Camera-type eye (tissue), 1 donor: ENCODE results near the gene SALL3.

- RAMPAGE, long total RNA, result no peak
Measured at GRCh38 chr18:77084637-77085050, 47.9 kb downstream of the MBP start.

DNA sequence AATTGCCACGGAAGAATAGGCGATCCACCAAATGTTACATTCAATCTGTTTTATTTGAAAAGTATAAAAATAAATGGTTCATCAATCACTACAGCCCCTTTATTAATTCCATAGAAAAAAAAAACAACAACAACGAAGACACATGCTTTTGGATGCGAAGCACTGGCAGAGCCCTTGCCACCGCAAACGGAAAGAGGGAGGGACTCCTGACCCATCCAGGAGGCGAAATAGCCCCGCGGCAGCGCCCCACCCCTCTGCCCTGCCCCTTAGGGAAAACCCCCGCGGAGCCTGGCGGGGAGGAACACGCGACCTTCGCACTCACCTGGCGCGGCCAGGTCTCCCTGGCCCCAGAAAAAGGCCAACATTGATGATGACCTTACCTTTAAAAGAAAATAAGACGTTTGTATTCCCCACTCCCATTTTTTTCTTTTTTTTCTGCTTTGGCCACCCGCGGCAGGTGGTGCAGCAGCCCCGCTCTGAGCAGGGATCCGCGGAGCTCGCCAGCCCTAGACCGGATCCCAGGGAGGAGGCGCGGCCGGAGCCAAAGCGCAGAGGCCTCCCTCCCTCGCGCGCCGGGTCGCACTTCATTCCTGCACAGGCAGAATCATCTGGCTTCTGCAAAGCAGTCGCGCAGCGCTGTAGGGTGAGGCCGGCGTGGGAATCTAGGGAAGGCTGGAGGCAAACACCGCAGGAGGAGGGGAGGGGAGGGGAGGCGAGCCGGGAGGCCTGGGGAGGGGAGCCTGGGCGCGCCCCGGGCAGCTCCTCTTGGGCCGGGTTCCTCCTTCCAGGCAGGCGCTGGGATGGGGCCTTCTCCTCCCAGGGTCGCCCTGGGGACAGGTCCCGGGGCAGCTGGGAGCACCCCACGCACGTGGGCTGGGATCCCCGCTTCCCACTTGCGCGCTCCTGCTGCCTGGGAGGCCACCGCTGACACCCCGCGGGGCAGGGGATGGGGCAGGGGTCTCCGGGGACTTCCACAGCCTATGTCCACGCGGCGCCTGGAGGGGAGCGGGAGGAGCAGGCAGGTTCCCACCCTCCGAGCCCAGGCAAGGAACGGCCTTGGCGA is 45.3 kb downstream of the MBP start:
- RAMPAGE, long total RNA, result no peak

- RAMPAGE, long total RNA, result no peak
Measured at GRCh38 chr18:77088029-77088530, 44.5 kb downstream of the MBP start.

DNA sequence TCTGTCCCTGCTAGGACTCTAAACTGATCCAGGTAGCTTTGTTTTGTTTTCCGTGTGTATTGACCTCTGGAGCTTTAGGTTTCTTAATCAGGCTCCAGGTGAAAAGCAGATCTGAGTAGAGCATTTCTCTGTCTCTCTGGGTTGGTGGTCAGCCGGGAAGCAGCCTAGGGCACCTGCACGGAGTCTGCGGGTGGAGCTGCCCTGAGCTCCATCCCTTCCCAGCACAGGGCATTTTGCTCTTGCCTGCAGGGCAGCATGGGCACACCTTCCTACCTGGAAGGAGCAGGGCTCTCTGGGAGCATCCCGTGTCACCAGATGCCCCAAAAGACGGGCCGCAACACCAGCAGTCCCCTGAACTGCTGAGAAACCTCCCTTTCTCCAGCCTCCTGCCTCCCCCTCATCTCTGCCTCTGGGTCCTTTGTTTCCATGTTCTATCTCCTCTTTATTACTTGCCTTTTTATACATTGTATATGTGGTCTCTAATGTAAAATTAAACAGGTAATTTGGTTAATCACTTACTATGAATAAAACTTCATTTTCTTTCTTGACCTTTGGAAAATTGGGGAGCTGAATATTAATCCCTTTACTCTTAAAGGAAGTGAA is 8.7 kb downstream of the MBP start:
- RAMPAGE, long total RNA, result no peak

DNA sequence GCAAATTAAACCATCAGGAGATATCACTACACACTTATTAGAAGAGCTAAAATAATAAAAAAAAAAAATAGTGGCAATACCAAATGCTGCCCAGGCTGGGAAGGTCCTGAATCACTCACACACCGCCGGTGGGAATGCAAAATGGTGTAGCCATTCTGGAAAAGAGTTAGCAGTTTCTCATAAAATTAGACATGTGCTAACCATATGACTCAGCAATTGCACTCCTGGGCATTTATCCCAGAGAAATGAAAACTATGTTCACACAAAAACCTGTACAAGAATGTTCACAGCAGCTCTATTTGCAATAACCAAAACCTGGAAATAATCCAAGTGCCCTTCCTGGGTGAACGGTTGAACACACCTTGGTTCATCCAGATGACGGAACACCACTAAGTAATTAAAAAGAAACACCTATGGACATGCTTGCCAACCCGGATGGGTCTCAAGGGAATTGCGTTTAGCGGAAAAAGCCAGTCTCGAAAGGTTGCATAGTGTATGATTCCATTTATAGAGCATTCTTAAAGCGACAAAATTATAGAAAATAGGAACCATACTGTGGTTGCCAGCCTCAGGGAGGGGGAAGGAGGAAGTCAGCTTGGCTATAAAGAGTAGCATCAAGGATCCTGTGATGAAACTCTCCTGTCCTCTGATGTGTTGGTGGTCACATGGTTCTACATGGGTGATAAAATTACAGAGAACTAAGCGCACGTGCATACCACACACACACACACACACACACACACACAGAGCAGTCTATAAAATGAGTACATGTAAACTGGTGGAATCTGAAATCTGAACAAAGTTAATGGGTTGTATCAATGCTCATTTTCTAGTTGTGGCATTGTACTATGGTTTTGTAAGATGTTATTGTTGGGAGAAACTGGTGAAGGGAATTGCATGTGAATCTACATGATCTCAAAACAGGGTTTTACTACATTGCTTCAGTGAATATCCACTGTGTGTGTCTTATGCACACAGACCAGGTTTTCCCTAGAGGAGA is 4.5 kb downstream of the MBP start:
- RAMPAGE, long total RNA, result no peak

DNA sequence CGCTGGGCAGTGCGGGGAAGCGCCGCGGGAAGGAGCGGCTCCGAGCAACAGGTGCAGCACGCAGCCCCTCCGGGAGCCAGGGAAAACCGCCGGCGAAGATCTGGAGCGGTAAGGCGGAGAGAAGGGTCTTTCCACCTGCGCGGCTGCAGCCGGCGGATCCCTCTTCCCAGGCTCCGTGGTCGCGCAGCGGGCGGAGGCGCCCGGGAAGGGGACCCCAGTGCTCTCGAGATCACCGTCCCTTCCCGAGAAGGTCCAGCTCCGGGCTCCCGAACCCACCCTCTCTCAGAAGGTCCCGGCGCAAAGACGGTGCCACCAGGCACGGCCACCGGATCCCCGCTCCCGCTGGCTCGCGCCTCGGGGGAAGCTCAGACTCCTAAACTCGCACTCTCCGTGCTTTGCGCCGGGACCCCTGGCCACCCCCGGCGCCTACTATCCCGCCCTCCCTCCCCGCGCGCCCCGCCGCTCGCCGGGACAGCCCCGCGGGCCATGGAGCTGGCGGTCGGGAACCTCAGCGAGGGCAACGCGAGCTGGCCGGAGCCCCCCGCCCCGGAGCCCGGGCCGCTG is 497 bp downstream of the GALR1 start:
- RAMPAGE, long total RNA, result no peak

DNA sequence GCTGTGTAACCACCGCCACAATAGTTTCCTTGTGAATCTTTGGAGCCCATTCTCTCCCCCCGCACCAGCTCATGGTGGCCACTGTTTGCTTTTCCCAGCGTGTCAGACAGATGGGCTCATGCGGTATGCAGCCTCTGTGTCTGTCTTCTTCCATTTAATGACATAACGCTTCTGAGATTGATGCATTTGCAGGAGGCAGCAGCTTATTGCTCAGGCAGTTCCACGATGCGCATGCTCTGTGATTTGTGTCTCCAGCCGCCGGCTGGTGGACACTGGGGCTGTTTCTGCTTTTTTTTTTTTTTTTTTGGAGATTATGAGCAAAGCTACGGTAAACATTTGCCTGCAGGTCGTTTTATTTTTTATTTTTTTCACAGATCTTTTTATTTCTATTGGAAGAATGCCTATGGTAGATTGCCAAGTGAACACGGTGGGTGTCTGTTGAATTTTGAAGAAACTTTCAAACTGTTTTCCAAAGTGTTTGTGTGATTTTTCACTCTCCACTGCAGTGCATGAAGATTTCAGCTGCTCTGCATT is 117.8 kb downstream of the GALR1 start:
- RAMPAGE, long total RNA, result no peak

GRCh38 chr18:77899935-77900557 is 650.4 kb downstream of the GALR1 start:
- RAMPAGE, long total RNA, result no peak

- RAMPAGE, long total RNA, result no peak
Measured at GRCh38 chr18:78979508-78980430, at the start of gene SALL3. Gene SALL3, plus strand, starts transcription at chr18:78979818.

- RAMPAGE, long total RNA, result no peak
Measured at GRCh38 chr18:79047403-79047939, 21.7 kb upstream of the ATP9B start.

DNA sequence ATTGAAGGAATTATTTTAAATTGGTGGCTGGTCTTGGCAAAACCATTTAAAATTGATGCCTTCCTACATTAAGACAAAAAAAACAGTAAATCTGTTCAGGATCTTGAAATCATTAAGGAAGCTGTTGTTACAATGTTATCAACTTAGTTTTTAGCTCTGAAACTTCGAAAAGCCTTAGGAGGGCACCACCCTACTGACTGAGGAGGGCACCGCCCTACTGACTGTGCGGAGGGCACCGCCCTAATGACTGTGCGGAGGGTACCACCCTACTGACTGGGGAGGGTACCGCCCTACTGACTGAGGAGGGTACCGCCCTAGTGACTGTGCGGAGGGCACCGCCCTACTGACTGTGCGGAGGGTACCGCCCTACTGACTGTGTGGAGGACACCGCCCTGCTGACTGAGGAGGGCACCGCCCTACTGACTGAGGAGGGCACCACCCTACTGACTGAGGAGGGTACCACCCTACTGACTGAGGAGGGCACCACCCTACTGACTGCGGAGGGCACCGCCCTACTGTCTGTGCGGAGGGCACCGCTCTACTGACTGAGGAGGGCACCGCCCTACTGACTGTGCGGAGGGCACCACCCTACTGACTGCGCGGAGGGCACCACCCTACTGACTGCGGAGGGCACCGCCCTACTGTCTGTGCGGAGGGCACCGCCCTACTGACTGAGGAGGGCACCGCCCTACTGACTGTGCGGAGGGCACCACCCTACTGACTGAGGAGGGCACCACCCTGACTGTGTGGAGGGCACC is 150.2 kb upstream of the NFATC1 start:
- RAMPAGE, long total RNA, result no peak

- RAMPAGE, long total RNA, result no peak
Measured at GRCh38 chr18:79246196-79247100, 149.3 kb upstream of the NFATC1 start.

GRCh38 chr18:79252241-79252859 is 143.4 kb upstream of the NFATC1 start:
- RAMPAGE, long total RNA, result no peak

DNA sequence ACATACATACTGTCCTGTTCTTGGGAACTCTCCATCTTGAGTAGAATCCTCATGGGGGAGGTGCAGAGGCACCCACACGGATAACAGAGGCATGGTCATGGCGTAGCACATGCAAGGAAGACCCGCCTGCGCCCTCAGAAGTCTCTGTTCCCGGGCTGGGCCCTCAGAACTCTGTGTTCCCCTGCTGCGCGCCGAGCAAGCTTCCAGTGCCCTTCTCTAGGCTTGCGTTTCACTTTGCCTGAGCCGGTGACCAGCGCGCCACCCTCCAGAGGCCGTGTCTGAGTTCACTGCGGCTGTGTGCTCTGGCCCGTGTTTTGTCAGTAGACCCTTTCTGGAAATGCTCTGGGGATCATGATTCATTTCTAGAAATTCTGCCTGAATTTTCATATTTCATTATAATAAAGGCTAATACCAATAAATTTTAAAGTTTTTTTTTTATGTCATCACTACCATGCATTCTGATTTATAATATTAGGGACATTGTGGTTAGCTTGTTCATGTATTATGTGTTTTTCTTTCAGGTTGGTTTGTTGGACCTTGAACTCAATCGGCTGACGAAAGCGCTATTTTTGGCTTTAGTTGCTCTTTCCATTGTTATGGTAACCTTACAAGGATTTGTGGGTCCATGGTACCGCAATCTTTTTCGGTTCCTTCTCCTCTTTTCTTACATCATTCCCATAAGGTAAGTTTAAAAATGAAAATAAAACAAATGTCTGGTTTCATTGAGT is 142.7 kb upstream of the NFATC1 start:
- RAMPAGE, long total RNA, result no peak

DNA sequence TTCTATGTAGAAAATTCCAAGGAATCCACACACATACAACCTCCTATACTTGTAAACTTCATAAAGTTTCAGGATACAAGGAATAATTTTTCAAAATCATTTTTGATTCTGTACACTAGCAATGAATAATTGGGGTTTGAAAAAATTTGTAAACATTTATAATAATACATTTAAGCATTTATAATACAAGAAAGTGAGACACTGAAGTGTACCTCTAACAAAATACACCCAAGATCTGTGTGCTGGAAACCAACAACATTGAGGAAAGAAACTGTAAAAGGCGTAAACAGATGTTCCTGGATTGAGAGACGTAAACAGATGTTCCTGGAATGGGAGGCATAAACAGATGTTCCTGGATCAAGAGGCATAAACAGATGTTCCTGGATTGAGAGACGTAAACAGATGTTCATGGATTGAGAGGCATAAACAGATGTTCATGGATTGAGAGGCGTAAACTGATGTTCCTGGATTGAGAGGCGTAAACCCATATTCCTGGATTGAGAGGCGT is 32.6 kb upstream of the NFATC1 start:
- RAMPAGE, long total RNA, result no peak

DNA sequence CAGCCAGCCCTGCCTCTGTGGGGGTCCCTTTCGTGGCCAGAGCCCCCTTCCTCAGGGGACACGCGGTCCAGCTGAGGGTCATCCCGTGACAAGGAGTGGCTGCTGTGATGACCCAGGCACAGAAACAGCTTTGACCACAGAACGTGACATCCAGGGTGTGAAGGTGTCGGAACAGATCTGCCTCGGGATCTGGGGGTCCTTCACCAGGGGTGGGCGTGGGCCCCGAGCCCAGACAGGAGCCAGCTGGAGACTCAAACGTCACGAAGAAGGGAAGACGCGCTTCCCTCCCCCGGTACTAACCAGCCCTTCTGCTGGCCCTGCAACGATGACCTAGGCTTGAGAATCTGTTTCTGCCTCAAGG is 75.9 kb downstream of the NFATC1 start:
- RAMPAGE, long total RNA, result no peak

- RAMPAGE, long total RNA, result no peak
Measured at GRCh38 chr18:79506143-79507428, 110.9 kb downstream of the NFATC1 start.

DNA sequence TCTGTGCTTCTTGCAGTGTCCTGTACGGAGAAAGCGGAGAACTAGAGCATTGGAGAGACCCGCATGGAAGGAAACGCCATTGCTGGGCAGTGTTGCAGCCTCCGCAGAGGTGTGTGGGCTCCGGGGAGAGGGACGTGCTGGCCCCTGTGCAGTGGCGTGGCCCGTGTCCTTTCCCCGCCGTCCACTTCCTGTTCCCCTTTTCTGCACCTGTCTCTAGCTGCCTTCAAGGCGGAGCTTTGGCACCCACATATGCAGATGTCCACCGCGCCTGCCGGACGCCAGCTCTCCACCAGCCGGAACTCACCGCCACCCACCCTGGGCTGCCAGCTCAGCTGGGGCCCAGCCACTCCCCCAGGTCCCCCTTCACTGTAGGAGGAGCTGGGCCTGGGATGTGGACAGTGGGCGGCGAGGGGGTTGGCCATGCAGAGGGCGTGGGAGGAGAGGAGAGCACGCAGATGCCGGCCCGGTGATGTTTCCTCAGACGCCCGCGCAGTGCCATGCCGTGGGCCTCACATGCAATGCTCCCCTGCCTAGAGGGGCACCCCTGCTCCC is 113.4 kb downstream of the NFATC1 start:
- RAMPAGE, long total RNA, result no peak

- RAMPAGE, long total RNA, result no peak
Measured at GRCh38 chr18:79526691-79526916, 130.9 kb downstream of the NFATC1 start.

DNA sequence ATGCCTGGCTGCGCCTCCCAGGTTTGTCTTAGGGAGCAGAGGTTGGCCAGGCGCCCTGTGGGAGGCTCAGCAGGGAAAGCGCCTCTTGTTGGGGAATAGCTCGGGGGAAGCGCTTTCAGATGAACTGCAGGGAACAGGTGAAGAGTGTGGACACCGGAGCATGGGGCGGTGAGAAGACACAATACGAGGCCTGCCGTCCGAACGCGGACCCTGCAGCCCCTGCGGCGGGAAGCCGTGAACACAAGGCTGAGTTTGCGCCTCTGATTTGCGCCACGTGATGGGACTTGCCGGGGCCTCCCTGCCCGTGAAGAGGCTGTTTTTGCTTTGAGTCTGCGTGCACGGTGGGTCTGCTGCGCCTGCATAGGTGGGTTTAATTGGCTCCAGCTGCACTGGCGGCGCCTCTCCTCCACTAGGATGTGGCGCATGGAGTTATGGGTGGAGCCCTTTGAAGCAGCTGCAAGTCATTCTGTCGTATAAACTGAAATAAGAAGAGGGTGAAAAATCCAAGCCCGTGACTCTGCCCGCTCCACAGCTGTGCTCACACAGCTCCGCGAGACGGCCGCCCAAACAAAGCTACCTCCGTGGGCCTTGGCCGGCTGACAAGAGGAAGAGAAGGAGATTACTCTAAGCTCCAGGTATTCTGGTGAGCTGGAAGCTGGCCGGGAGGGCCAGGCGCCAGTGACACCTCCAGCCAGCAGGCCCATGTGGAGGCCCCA is 103.5 kb upstream of the CTDP1 start:
- RAMPAGE, long total RNA, result no peak